HGPS cell (cell line): ENCODE results near the gene EBLN1.

DNA sequence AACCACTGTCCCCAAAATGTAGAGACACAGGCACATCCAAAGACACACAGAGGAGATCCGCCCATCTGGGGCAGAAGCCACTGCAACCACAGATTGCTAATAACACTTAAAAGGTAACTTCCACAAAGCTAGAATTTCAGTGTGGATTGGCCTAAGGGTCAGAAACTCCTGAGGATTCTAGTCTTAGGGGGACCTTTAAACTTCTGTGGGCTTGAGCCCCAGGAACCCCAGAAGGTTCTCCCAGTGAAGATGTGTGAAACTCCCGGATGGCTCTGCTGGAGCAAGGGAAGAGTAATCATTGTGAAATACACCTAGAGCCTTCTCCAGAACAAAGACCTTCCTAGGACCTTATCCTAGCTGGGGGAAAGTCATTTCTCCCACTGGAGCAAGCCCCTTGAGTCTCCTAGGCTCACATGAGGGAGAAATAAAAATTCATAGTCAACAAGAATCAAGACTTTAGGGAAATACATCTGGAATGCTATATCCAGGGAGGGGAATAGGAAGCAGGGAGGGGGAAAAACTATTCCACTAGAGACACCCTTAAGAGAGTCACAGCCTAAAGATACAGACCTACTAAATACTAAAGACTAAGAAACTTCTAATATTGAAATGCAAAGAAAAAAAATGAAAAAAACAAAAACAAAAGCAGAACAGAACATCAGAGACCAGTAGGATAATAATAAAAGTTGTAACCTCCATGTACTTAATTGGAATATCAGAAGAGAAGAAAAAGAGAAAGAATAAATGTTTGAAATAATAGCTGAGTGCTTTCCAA lies 264.7 kb downstream of the PLXDC2 start:
- RRBS, result no CpG with 5 or more reads among the region's 2 CpGs

GRCh38 chr10:21019527-21019788 lies 122.3 kb upstream of the NEBL start:
- RRBS, result no CpG with 5 or more reads among the region's 4 CpGs

- RRBS, result no CpG with 5 or more reads among the region's 14 CpGs
Observed at GRCh38 chr10:21100061-21100776, 203.1 kb upstream of the NEBL start.

- RRBS, result no CpG with 5 or more reads among the region's 1 CpG
Observed at GRCh38 chr10:21122351-21122671, 225.2 kb upstream of the NEBL start.

- RRBS, result 4% methylated on average over 72 of the region's 115 CpGs
Observed at GRCh38 chr10:21173758-21174742, 276.9 kb upstream of the NEBL start.

GRCh38 chr10:21254974-21255359 lies 270.5 kb downstream of the SKIDA1 start:
- RRBS, result no CpG with 5 or more reads among the region's 6 CpGs

DNA sequence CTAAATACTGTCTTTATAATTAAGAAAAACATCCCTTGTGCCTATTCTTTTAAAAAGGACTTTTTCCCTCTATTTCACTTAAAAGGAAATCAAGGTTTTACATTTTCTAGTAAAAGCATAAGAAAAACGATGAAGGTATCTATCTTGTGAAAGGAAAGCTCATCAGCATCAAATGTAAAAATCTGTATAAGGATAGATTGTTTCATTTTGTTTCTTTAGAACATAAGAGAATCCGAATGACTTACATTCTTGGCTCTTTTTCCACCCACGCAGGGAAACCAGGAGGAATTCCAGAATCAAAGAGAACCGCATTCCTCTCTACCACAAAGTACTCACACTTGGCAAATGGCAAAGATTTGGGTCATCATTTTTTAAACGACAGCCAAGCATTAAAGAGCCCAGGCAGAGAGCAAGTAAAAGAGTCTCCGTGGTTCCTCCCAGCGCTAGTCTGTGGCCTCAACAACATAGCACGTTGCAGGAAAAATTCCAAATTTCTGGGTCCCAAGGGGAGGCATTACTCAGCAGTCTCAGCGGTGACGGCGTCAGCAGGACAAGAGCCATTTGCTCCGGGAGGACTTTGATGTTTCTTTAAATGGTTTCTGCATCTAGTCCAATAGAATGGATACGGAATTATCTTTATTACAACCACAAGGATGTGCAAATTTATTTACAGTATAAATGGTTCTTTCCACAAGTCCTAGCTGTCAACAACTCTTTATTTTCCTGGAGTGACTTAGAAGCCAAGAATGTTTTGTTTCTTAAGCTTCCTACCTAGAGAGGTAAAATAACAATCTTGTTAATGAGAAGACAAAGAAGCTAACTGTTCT lies 232.7 kb downstream of the SKIDA1 start:
- RRBS, result no CpG with 5 or more reads among the region's 13 CpGs

GRCh38 chr10:21330018-21330362 lies 195.5 kb downstream of the SKIDA1 start:
- RRBS, result no CpG with 5 or more reads among the region's 3 CpGs

- RRBS, result no CpG with 5 or more reads among the region's 3 CpGs
Observed at GRCh38 chr10:21545118-21545628, 11.1 kb downstream of the MLLT10 start.

GRCh38 chr10:21612050-21612677 lies 78.1 kb downstream of the MLLT10 start:
- RRBS, result no CpG with 5 or more reads among the region's 2 CpGs

DNA sequence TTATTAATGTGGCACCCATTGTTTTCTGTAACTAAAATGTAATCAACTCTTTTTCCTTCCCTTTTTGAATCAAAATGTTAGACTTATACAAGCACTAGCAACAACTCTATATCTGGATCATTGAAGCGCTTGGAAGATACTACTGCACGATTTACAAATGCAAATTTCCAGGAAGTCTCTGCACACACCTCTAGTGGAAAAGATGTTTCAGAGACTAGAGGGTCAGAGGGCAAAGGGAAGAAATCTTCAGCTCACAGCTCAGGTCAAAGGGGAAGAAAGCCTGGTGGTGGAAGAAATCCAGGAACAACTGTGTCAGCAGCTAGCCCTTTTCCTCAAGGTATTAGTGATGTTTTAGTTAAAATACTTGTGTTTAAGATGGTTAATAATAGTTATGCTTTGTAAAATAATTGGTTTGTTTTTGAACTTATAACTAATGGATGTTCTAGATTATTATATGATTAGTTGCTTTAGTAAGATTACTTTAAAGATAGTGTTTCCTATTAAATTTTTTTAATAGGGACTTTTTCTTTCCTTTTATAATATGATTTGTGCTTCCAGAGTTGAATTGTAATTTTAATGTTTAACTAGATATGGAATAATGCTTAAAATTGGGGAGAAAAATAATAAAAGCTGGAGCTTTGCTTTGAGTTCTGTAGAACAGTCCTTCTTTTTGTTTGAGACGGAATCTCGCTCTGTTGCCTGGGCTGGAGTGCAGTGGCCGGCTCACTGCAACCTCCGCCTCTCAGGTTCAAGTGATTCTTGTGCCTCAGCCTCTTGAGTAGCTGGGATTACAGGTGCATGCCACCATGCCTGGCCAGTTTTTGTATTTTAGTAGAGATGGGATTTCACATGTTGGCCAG lies 136.6 kb downstream of the MLLT10 start:
- RRBS, result no CpG with 5 or more reads among the region's 6 CpGs

GRCh38 chr10:21919678-21920379 lies 83.7 kb downstream of the DNAJC1 start:
- RRBS, result no CpG with 5 or more reads among the region's 1 CpG

DNA sequence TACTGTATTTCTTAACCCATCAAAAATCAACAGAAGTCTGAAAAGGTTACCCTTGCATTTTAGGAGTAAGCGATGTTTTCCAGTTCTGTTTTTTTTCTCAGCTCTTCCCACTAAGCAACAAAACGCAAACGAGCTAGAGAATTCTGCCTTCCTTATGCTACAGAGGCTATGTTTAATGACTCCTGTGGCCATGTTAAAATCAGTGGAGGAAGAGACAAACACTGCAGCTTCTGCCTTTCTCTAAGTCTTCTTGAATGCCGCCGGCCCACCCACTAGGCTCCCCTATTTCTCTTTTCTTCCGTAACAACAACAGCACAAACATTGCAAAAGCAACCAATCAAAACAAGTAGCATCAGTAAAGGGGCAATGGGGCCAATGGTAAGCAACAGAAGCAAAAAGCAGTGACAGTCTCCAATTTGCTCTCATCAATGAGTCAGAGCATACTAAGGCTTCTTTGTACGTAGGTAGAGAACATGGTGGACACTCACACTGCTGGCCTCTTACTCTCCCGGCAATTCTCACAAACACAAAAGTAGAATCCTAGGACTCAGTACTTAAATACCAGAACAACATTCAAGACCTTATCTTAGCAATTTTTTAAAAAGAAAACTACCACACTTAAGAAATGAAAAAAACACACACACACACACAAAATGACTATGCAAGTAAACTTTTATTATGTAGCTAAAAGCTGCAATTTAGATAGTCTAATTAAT lies 26.7 kb downstream of the DNAJC1 start:
- RRBS, result no CpG with 5 or more reads among the region's 8 CpGs

DNA sequence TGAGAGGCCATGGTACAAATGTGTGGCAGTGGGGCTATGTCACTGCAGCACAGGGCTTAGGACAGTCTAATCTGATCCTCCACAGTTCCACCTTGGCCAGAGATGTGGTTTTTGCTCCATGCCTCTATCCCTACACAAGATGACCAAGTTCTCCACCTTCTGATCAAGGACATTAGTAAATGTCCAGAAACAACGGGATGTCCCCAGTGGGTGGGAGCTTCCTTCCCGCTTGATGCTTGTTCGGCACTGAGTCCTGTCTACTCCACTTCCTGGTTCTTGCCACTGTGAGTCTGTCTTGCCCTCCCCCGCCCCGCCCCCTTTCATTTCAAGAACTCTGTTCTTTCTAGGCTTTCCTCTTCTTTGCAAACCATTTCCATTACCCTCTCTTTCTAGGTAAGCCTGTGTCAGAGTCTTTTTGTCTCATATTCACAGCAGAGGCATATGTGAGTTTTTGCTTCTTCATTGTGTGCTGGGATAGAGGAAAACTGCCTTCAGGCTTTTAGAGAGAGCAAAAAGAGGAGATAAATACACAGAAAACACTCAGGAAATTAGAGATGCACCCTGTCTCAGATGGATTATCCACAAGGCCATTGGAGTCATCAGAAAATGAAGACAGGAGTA lies 19.3 kb upstream of the DNAJC1 start:
- RRBS, result no CpG with 5 or more reads among the region's 5 CpGs

- RRBS, result no CpG with 5 or more reads among the region's 4 CpGs
Observed at GRCh38 chr10:22217875-22218100, at the start of gene EBLN1. Gene EBLN1 (minus strand): TSS chr10:22218015.

GRCh38 chr10:22245471-22246094 lies 27.8 kb upstream of the EBLN1 start:
- RRBS, result no CpG with 5 or more reads among the region's 5 CpGs

- RRBS, result no CpG with 5 or more reads among the region's 11 CpGs
Observed at GRCh38 chr10:22316843-22317319, 693 bp downstream of the COMMD3 start.

DNA sequence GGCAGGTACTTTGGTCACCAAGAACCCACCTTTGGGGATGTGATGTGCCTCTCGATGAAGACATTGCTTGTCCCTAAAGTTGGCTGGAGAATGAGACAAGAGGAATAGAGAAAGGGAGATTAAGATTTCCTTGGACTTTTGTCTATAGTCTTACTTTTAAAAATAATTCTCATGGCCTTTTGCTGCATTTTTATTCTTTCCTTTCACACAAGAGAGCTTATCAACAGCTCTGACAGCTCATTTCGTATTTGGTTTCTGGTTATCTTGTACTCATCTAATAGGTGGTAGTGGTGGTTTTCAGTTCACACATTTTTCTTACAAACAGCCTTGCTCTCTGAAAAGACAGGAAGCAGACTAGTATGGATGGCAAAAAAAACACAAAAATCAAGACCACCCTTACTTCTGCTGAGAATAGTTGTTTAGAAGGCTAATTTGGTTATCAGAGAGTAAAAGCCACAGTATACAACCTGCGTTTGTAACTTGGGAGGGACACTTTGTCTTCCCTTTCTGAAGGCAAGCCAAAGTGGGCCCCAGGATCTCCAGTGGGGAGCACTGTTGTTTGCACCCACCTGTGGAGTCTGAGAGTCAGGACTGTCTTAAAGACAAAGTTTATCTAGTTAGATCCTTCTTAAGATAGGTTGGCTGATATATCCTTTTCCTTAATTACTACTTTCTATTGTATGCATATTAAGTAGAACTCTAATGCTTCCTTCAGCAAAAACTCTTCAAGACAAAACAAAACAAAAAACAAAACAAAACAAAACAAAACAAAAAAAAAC lies 68.0 kb downstream of the PIP4K2A start:
- RRBS, result no CpG with 5 or more reads among the region's 3 CpGs

DNA sequence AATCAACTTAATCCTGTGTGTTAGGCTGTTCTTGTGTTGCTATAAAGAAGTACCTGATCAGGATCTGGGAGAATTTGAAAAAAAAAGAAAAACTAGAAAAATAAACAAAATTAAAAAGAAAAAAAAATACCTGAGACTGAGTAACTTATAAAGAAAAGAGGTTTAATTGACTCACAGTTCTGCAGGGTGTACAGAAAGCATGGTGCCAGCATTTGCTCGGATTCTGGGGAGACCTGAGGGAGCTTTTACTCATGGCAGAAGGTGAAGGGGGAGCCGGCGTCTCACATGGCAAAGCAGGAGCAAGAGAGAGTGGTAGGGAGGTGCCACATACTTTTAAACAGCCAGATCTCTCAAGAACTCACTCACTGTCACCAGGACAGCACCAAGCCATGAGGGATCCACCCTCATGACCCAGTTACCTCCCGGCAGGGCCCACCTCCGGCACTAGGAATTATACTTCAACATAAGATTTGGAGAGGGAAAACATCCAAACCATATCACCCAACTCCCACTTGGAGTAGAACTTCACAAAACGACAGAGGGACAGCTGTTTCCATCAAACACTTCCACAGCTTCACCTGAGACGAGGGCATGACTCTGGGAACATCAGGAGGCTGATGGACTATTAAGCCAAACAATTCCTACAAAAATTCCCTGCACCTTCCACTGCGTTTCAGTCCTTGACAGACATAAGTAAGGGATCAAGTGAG lies 25.8 kb downstream of the MSRB2 start:
- RRBS, result no CpG with 5 or more reads among the region's 8 CpGs

GRCh38 chr10:24008521-24009074 lies 200.3 kb upstream of the KIAA1217 start:
- RRBS, result no CpG with 5 or more reads among the region's 9 CpGs